Anterior vena cava (tissue), 1 donor: Measurements from ENCODE around the genes ZNF629 and ORAI3.

DNA sequence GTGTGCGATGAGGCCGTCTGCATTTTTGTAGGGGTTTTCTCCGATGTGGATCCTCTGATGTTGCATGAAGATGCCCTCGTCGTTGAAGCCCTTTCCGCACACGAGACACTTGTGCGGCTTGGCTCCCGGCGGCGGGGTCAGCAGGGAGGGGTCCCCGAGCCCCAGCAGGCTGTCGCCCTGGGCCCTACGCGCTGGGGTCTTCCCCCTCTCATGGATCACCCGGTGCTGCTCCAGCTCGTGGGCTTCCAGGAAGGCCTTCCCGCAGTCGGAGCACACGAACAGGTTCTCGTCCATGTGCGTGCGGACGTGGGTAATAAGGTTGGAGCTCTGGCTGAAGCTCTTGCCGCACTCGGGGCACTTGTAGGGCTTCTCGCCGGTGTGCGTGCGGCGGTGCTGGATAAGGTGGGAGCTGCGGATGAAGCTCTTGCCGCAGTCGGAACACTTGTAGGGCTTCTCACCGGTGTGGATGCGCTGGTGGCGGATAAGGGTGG lies 4.5 kb downstream of the ZNF629 start:
- PRO-cap: no peak

GRCh38 chr16:30787086-30787837 lies at the start of gene ZNF629:
Gene ZNF629, minus strand, starts transcription at chr16:30787205.
- PRO-cap: no peak

GRCh38 chr16:30876853-30877371 lies 17.0 kb downstream of the BCL7C start:
- PRO-cap: no peak

- PRO-cap: no peak
Measured at GRCh38 chr16:30902873-30903523, 6.6 kb downstream of the CTF1 start.

GRCh38 chr16:30937485-30937952 lies 11.3 kb upstream of the ORAI3 start:
- PRO-cap: no peak

- PRO-cap: bidirectional peak, plus-strand start at chr16:30949068, minus-strand start at chr16:30949036
Measured at GRCh38 chr16:30948903-30949613, at the start of gene ORAI3. Gene ORAI3, plus strand, starts transcription at chr16:30949068.

DNA sequence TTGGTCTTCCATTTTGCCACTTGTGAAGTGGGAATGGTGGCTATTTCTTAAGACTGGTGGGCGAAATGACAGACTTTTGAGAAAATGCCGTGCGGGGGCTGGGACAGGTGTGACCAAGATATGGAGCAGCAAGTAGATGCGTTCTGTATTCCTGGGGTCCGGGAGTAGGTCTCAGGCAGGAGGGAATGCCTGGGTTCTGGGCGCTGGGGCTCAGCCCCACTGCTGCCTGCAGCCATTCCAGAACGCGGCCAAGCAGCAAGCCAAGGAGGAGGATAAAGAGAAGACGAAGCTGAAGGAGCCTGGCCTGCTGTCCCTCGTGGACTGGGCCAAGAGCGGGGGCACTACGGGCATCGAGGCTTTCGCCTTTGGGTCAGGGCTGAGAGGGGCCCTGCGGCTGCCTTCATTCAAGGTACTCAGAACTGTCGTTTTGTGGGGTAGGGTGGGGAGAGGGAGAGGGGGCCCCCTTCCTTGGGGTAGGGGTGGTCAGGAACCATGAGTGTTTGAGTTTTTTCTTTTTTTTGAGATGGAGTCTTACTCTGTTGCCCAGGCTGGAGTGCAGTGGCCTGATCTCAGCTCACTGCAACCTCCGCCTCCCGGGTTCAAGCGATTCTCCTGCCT lies 9.2 kb downstream of the SETD1A start:
- PRO-cap: no peak

DNA sequence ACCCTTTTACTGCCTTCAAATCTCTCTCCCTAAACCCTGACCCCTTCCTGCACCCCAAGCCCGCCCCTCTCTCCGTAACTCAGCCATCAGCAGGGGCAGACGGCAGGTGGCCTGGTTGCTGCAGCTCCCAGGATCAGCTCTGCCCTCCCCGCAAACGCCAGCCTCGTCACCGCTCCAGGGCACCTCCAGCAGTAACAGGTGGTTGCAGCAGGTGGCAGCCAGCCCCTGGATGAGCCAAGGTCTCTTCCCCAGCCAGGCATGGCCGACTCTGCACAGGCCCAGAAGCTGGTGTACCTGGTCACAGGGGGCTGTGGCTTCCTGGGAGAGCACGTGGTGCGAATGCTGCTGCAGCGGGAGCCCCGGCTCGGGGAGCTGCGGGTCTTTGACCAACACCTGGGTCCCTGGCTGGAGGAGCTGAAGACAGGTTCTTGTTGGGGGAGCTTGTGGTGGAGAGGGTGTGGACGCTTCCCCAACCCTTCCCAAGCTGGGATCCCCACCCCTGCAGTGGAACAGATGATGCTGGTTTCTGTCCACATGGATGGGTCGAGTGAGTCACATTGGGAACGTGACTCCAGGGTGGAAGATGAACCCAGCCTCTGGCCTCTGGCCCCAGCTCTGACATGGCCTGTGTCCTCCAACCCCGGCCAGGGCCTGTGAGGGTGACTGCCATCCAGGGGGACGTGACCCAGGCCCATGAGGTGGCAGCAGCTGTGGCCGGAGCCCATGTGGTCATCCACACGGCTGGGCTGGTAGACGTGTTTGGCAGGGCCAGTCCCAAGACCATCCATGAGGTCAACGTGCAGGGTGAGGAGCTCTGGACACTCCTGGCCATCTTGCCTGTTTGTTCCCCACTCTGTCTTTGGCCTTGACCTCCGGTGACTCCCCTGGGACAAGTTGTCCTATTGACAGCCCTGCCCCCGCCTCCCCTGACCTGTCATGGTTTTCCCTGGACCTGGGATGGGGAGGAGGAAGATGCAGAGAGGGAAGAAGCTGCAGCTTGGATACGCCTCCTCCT lies 701 bp downstream of the HSD3B7 start:
- PRO-cap: unidirectional peak, minus-strand start at position 486 of the sequence

DNA sequence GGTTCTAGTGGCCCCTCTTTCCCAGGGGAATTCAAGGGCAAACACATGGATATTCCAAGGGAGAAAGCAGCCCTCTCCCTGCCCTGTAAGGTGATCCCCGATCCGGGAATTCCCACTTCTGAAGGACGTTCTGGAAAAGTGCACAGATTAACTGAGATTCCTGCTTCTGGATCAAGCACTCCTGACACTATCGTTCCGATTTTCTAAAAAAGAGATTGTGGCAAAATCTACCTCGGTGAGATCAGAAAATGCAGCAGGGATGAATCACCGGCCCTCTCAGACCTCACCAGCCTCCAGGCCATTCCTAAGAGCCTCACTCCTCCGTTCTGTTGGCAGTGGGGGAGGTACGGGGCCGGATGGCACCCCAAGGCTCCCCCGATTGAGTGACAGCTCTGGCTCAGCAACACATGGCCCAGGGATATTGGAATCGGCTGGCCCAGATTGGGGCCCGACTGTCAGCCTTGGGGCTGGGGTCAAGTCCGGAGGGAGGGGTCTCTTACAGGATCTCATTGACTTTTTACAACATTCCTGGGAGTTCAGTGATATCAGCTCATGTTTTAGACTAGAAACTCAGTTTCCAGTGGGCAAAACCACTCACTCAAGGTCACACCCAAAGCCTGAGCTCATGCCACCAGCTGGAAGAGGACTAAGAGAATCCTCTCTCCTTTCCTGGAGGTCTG lies 12.3 kb downstream of the STX1B start:
- PRO-cap: bidirectional peak, plus-strand start at position 329 of the sequence, minus-strand start at position 197 of the sequence

DNA sequence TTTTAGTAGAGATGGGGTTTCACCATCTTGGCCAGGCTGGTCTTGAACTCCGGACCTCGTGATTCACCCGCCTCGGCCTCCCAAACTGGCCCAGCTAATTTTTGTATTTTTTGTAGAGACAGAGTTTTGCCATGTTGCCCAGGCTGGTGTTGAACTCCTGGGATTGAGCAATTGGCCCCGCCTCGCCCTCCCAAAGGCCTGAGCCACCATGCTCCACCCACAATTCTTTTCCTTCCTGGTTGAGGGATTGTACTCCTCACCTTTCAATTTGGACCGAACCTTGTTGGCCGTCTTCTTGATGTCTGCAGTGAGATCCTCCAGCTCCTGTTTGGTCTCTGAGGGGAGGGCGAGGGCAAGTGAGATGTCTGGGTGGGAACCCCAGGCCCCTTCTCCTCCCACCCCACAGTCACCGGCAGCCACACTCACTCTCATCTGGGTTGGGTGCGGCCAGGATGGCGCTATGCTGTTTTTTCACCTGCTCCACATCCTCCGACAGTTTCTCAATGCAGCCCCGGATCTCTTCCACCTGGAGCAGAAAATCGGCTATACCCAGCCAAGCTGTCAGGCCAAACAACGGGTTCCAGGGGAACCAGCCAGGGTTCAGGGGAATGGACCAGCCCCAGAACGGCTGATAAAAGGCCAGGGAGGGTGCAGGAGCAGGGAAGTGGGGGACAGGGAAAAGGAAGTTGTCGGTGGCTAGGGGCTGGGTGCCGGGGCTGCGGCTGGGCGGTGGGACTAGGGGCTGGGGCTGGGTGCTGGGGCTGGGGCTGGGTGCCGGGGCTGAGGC lies 9.6 kb downstream of the STX1B start:
- PRO-cap: no peak

- PRO-cap: no peak
Measured at GRCh38 chr16:31072536-31072944, 1.5 kb downstream of the ZNF668 start.

GRCh38 chr16:31078133-31078974 lies 4.1 kb downstream of the ZNF646 start:
- PRO-cap: no peak

DNA sequence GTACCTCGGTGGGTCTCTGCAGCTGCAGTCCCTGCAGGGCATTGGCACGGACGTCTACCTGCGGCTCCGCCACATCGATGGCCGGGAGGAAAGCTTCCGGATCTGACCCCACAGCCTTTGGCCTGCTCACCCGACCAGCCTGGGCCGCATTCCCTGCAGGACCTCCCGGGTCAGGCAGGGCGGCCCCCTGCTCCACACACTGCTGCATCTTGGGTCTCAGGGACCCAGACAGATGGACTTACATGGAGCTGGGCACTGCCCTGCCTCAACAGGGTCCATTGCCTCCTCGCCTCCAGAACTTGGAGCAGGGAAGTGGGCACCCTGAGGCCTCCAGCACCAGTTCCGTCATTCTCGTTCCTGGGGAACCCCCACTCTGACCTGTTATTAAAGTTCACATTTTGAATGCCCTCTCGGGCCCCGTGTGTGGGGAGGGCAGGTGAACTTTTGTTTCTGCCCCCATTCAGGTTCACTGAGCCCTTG lies 4.0 kb downstream of the BCKDK start:
- PRO-cap: no peak

GRCh38 chr16:31198410-31199173 lies 4.0 kb downstream of the PYCARD start:
- PRO-cap: no peak

DNA sequence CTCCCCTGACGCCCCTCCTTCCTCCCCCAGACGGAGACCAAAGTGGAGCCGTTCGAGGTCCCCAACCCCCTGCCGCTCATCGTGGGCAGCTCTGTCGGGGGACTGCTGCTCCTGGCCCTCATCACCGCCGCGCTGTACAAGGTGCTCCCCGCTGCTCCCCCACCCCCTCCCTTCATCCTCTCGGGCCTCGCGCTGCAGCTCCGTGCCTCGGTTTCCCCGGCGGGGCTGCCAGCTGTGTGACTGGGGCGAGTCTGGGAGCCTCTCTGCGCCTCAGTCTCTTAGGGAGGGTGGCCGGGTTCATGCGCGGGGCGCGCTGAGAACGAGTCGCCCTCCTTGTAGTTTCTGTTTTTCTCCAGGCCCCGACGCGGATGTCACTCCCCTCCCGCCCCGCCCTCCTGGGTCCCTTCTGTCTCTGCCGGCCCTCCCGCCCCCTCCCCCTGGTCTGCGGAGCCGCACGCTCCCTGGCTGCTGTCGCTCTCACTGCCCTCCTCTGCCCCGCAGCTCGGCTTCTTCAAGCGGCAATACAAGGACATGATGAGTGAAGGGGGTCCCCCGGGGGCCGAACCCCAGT lies 23.8 kb upstream of the ITGAX start:
- PRO-cap: unidirectional peak, minus-strand start at position 344 of the sequence

- PRO-cap: no peak
Measured at GRCh38 chr16:31331706-31332343, 23.2 kb upstream of the ITGAX start.

GRCh38 chr16:31347214-31347584 lies 7.8 kb upstream of the ITGAX start:
- PRO-cap: no peak

GRCh38 chr16:31348493-31349252 lies 6.3 kb upstream of the ITGAX start:
- PRO-cap: no peak

DNA sequence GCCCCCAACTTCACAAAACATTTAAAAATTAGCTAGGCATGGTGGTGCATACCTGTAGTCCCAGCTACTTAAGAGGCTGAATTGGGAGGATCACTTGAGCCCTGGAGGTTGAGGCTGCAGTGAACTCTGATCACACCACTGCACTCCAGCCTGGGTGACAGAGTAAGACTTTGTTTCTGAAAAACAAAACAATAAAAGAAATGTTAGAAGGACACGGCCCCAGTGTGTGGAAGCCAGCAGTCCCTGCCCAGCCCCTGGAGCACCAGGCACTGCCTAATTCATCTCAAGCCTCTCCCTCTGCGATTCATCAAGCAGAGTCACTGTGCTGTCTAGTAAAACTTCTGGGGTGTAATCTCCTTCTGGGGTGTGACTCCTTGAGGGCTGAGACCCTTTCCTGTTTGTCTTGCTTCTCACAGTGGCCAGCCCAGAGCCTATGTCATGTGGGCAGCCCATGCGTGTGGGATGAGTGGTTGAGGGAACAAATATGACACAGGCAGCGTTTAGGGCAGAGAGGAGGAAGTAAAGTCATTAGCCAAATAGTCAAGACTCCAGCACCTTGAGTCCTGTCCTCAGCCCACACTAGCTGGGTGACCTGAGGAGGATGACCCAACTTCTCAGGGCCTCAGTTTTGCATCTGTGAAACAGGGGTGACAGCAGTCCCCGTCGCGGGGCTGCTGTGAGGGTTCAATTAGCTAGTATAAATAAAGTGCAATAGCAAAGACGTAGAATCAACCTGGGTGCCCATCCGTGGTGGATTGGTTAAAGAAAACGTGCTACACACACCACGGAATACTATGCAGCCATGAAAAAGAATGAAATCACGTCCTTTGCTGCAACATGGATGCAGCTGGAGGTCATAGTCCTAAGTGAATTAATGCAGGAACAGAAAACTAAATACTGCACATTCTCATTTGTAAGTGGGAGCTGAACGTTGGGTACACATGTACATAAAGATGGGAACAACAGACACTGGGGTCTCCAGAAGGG lies 4.7 kb upstream of the ITGAX start:
- PRO-cap: bidirectional peak, plus-strand start at position 508 of the sequence, minus-strand start at position 309 of the sequence

- PRO-cap: no peak
Measured at GRCh38 chr16:31425145-31425515, 3.0 kb downstream of the COX6A2 start.